Subcutaneous adipose tissue (tissue), 3 donors: ENCODE measurements around a stretch of chr12.

GRCh38 chr12:114664564-114664956 is 19.4 kb downstream of the TBX3 start:
- PRO-cap: no peak
- RAMPAGE, long total RNA, 3 experiments: no peak in any of the 3 experiments

- PRO-cap: no peak
- RAMPAGE, long total RNA, 3 experiments: no peak in any of the 3 experiments
These were observed 15.3 kb downstream of the TBX3 start for GRCh38 chr12:114668638-114669146.

DNA sequence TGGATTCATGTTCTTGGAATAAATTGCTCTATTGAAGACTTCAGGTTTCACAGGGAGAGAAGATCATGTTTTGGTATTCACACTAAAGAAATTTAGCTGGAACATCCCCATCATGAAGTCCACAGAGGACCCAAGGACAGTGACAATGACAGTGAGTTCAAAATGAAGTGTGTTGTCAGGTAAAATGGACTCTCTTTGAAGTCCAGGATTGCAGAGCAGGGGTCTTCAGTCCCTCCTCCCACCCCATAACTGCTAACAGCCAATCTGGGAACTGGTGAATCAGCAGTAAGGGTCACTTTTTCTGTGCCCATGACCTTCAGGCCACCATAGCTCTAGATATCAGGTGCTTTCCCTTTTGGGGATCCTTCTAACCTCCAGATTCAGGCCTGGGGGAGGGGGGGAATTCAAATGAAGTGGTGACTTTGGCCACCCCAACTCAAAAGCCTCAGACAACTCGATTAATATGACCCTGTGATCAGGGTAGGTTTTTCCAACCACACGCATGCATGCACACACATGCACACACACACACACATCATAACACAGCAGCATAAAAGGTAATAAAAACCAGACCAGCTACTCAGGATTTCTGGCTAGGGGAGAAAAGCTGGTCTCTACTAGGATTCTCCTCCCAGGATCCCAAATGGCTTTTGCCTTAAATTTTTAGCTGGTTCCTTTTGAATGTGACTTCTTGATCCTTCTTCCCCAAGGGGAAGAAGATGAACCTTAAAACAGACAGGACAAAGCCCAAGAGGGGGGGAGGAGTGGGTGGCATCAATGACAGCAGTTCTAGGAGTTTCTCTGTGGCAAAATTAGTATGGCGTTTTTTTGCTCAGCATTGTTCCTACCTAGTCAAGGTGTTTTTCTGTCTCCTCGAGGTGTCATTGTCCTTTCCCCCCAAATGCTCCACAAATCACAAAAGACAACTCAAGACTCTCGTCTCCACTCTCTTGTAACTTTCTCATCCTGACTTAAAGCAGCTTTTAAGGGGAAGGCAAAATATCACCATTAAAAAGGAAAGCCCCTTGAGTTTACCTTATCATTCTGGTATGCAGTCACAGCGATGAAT is 5.2 kb downstream of the TBX3 start:
- PRO-cap: unidirectional peak, plus-strand start at position 583 of the sequence
- RAMPAGE, long total RNA, 3 experiments: no peak in any of the 3 experiments

DNA sequence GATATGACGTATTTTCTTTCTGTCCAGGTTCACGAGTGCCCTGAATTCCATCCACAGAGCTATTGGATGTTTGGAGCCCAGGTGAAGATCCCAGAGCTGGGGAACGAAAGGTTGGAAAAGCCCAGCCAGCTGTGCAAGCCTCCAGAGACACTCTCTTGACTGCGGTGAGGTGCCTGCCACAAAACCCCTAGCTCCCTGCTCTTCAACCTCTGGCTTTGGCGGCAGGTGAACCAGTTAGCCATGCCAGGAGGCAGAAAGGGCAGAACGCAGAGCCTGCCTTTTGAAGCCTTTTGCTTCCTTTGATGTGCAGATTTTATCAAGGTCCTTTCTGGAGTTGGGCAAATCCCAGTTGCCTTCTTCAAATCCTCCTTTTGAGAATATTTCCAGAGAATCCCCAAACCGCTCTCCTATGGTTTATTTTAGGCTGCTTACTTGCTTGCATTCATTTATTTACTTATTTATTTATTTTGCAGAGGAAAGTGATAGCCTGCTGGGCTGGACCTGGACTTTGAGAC is 411.2 kb upstream of the TBX3 start:
- PRO-cap: no peak
- RAMPAGE, long total RNA, 3 experiments: no peak in any of the 3 experiments

DNA sequence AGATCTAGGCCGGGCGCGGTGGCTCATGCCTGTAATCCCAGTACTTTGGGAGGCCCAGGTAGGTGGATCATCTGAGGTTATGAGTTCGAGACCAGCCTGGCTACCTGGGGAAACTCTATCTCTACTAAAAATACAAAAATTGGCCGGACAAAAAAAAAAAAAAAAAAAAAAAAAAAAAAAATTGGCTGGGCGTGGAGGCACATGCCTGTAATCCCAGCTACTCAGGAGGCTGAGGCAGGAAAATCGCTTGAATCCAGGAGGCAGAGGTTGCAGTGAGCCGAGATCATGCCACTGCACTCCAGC is 441.7 kb downstream of the MED13L start:
- PRO-cap: no peak
- RAMPAGE, long total RNA, 3 experiments: no peak in any of the 3 experiments

- PRO-cap: no peak
- RAMPAGE, long total RNA, 3 experiments: no peak in any of the 3 experiments
These were observed 409.7 kb downstream of the MED13L start for GRCh38 chr12:115867761-115868304.

GRCh38 chr12:115986197-115986679 is 291.3 kb downstream of the MED13L start:
- PRO-cap: no peak
- RAMPAGE, long total RNA, 3 experiments: no peak in any of the 3 experiments

- PRO-cap: no peak
- RAMPAGE, long total RNA, 3 experiments: no peak in any of the 3 experiments
These were observed 216.6 kb downstream of the MED13L start for GRCh38 chr12:116060734-116061371.

- PRO-cap: no peak
- RAMPAGE, long total RNA, 3 experiments: no peak in any of the 3 experiments
These were observed 144.3 kb downstream of the MED13L start for GRCh38 chr12:116133075-116133653.

DNA sequence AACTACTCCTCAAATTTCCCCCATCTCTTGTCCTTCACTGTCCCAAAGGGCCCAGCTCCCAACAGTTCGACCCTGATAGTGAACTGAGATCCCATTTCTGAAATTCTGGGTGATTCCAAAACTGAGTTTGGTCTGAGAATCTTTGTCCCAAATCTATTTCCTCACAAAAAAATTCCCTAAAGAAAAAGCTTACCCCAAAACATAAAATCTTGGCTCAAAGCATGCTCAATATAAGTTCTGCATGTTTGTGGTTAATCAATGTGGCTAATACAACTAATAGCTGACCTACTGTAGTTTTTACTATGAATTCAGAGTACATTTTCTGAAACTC is 133.2 kb downstream of the MED13L start:
- PRO-cap: no peak
- RAMPAGE, long total RNA, 3 experiments: no peak in any of the 3 experiments

DNA sequence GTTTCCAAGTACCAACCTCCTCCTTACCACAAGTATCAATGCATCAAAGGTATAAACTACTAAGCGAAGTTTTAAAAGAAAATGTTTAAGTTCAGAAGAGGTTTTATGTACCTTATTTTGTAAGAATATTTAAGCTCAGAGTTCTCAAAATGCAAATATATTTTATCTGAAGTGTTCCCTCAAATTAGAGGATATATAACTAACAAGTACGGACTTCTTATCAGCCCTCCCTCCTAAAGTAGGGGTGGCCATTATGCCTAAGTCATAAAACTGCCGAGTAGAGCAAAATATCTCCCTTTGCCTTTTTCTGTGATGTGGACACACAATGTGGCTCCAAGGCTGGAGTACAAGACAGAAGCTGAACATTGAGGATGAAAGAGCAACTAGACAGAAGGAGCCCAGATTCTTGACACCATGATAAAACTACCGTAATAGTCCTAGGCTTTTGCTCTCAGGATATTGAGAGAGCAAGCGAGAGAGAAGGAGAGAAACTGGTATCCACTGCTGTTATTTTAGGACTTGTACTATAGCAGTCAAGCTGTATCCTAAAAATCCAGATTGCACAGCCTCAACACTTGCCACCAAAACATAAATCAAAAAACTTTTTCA is 120.9 kb downstream of the MED13L start:
- PRO-cap: no peak
- RAMPAGE, long total RNA, 3 experiments: no peak in any of the 3 experiments

- PRO-cap: no peak
- RAMPAGE, long total RNA, 3 experiments: no peak in any of the 3 experiments
These were observed 106.6 kb downstream of the MED13L start for GRCh38 chr12:116170617-116171490.

GRCh38 chr12:116222344-116222627 is 55.2 kb downstream of the MED13L start:
- PRO-cap: no peak
- RAMPAGE, long total RNA, 3 experiments: no peak in any of the 3 experiments

DNA sequence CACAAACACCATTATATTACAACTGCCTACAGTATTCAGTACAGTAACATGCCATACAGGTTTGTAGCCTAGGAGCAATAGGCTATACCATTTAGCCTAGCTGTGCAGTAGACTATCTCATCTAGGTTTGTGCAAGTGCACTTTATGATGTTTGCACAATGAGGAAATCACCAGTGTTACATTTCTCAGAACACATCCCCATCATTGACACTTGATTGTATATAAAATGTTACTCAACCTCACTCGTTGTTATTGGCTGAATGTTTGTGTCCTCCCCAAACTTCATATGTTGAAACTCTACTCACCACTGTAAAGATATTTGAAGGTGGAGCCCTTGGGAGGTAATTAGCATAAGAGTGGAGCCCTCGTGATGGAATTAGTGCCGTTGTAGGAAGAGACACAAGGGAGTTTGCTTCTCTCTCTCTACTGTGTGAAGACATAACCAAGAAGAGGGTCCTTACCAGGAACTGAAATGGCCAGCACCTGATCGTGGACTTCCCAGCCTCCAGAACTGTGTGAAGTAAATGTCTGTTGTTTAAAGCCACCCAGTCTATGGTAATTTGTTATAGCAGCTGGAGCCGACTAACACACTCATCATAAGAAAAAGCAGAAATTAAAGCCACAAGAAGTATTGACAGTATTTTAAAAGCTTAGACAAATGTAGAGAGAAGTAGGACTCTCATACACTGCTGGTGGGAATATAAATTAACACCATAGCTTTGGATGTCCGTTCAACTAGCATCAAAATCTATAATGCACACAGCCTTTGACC is 3.3 kb upstream of the MED13L start:
- PRO-cap: unidirectional peak, plus-strand start at position 379 of the sequence
- RAMPAGE, long total RNA, 3 experiments: no peak in any of the 3 experiments

DNA sequence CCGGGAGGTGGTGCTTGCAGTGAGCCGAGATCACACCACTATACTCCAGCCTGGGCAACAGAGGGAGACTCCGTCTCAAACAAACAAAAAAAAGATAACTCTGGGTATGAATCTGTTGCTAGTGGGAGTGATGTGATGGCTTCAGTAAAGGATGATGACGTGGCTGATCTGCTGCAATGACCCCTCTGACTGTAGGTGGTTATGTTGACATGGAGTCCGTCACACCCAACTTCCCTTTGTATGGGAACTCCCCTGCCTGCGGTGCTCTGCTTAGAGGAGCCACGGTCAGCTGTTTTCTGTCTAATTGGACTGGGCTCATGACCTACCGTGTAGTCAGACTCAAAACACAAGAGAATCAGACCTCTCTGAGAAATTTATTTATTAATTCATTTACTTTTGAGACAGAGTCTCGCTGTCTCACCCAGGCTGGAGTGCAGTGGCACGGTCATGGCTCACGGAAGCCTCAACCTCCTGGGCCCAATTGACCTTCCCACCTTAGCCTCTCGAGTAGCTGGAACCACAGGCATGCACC is 59.2 kb upstream of the MED13L start:
- PRO-cap: no peak
- RAMPAGE, long total RNA, 3 experiments: no peak in any of the 3 experiments

GRCh38 chr12:116525412-116525867 is 33.7 kb upstream of the MAP1LC3B2 start:
- PRO-cap: unidirectional peak, plus-strand start at chr12:116525628
- RAMPAGE, long total RNA, 3 experiments: no peak in any of the 3 experiments

- PRO-cap: no peak
- RAMPAGE, long total RNA, 3 experiments: no peak in any of the 3 experiments
These were observed 6.6 kb upstream of the MAP1LC3B2 start for GRCh38 chr12:116552187-116553326.

GRCh38 chr12:116598937-116599950 is 40.1 kb downstream of the MAP1LC3B2 start:
- PRO-cap: bidirectional peak, plus-strand start at chr12:116599509, minus-strand start at chr12:116599401; unidirectional peak, minus-strand start at chr12:116599621
- RAMPAGE, long total RNA, 3 experiments: no peak in any of the 3 experiments

GRCh38 chr12:116693817-116694540 is 43.9 kb downstream of the SPRING1 start:
- PRO-cap: no peak
- RAMPAGE, long total RNA, 3 experiments: no peak in any of the 3 experiments

DNA sequence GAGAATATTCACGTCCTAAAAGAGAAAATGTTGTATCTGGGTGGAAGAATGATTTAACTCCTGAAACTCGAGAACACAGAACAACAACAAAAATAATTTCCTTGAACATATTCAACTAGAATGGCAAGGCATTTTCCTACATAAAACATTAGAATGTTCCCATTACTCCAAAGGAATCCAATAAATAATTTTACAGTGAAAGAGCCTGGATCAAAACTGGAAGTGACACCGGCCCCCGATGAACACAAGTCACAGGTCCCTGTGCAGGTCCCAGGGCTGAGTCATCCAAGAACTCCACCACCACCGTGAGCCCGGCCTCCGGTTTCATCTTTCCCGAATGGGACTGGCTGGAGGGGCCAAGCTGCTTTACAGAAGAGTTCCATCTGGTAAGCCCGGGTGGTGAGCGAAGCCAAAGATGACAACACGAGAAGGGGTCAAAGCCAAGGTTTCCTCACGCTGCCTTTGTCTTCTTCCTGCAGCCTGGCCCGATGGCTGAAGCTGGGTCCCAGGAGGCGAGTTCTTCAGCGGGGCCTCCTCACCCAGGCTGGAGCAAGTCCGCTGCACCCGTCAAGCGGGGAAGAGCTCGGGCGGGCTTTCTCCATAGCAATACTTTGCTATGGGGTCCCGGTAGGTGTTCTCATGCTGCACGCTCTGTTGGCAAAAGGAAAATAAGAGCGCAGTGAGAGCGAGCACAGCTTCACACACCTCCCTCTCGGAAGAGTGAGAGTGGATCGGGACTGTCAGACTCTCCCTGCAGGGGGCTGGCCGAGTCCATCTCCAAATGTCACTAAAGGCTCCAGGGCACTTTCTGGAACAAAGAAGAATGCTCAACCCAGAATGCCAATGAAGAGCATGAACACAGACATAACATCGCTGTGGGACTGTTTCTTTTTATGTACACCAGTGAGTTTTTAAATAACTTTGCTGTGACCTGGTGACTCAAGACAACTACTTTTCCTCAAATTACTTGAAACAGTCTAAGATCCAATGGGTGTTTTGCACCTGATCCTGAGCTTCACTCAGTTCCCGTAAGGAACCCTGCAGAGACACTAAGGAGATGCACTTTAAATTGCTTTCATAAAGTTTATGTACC is 20.3 kb downstream of the SPRING1 start:
- PRO-cap: no peak
- RAMPAGE, long total RNA, 3 experiments: no peak in any of the 3 experiments